Neural progenitor cell (in vitro differentiated cells): Measurements from ENCODE around the genes PRR36, CTXN1 and HNRNPM.

DNA sequence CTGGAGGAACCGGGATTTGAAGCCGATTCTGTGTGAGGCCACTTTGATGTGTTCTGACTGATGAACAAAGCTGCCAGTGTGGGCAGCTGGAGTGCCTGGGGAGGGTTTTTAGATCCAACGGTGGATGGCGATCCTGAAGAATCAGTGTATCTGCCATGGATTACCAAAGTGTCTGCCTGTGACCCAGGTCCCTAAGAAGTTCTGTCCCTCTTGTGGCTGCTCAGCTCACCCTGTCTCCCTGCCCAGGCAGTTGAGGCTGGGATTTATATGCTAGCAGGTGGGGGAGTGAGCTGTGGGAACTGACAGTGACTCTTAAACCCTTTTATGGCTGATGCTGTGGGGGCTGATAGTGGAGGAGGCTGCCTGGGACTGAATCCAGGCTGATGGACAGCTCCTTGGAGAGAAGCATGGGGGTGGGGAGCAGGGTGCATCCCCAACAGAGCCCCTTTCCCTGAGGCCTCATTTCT lies 8.4 kb downstream of the ARHGEF18 start:
- RAMPAGE, long total RNA: no peak

GRCh38 chr19:7618335-7618759 lies 11.0 kb downstream of the XAB2 start:
- RAMPAGE, long total RNA: no peak

- RAMPAGE, long total RNA: no peak
These were observed 1.5 kb upstream of the TRAPPC5 start for GRCh38 chr19:7678741-7680002.

DNA sequence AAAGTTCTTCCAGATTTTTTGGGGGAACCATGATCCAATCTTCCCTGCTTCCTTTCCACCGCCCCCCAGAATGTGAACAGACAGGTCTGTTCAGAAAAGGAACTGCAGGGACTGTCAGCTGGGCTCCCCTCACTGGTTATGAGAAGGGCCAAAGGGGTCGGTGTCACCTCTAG lies 4.6 kb downstream of the TRAPPC5 start:
- RAMPAGE, long total RNA: no peak

DNA sequence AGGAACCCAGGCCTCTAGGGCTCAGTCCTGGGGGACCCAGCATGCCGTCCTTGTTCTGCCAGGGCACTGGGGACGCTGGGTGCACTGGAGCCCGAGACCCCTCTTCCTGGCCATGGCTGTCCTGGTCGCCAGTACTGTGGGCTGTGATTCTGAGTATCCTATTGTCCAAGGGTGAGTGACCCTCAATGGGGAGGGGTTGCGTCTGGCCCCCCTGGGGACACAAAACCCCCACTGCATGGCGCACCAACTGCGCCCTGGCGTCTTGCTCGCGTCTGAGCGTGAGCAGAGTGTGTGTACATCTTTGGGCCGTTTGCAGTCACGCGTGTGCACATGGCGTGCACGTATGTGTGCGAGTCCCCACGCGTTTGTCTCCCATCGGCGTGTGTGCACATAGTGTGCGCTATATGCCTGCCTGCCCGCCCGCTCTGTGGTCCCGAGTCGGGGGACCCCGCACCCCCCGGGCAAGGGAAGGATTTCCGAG lies 24.8 kb downstream of the CLEC4M start:
- RAMPAGE, long total RNA: no peak

DNA sequence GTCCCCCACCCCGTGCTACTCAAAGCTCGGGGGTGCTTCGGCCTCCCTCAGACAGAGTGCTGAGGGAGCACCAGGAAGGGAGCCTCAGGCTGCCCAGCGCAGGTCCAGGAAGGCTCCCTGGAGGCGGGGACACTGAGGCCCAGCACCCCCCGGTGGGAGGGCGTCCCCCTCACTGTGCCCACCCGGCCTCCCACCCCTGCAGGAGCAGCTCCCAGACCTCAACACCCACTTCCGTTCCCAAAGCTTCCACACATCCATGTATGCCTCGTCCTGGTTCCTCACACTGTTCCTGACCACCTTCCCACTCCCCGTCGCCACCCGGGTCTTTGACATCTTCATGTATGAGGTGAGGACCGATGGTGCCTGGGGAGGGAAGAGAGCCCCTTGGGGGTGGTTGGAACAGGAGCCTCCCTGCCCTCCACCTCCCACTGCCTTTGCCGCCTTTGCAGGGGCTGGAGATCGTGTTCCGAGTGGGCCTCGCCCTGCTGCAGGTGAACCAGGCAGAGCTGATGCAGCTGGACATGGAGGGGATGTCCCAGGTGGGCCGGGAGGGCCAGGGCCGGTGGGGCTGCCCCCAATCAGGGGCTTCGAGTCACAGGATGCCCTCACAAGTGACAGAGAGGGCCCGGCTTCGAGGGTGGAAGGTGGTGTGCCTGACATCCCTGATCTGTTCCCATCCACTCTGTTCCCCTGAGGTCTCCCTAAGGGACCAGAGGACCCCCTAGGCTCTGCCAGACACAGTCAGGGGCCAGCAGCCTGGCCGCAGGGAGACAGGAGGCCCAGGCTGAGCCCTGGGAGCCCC lies 21.4 kb downstream of the EVI5L start:
- RAMPAGE, long total RNA: no peak

DNA sequence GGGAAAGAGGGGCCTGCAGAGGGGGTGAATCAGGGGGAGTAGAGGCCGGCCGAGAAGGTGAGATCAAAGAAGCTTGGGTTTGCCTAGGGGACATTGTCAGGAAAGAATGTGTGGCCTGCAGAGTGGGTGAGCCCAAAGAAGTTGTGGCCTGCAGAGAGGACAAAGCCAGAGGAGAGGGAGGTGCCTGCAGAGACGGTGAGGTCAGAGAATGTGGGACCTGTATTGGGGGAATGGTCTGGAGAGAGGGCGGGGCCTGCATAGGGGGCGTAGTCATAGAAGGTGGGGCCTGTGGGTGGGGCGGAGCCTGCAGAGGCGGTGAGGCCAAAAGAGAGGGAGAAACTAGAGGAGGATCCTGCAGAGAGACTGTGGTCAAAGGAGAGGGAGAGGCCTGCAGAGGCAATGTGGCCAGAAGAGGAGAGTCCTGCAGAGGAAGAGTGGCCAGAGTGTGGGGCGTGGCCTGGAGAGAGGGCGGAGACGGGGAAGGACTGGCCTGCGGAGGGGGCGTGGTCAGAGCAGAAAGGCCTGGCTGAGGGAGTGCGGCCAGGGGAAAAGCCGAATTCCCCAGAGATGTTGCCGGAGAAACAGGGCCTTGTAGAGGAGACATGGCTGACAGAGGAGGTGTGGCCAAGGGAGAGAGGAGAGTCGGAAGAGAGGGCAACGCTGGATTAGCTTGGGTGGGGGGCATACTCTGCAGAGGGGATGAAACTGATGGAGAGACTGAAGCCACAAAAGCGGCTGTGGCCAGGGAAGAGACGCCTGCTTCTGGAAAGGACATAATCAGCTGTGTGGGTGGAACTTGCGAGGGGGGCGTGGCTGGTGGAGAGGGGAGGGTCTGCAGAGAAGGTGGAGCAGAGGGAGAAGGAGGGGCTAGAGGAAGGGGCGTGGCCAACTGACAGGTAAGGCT lies 2.7 kb downstream of the PRR36 start:
- RAMPAGE, long total RNA: no peak

- RAMPAGE, long total RNA: no peak
These were observed at the start of gene PRR36 for GRCh38 chr19:7874103-7875330. Gene PRR36 (minus strand): TSS chr19:7874390.

- RAMPAGE, long total RNA: no peak
These were observed at the start of gene CTXN1 for GRCh38 chr19:7925874-7926825. Gene CTXN1 (minus strand): TSS chr19:7926135.

DNA sequence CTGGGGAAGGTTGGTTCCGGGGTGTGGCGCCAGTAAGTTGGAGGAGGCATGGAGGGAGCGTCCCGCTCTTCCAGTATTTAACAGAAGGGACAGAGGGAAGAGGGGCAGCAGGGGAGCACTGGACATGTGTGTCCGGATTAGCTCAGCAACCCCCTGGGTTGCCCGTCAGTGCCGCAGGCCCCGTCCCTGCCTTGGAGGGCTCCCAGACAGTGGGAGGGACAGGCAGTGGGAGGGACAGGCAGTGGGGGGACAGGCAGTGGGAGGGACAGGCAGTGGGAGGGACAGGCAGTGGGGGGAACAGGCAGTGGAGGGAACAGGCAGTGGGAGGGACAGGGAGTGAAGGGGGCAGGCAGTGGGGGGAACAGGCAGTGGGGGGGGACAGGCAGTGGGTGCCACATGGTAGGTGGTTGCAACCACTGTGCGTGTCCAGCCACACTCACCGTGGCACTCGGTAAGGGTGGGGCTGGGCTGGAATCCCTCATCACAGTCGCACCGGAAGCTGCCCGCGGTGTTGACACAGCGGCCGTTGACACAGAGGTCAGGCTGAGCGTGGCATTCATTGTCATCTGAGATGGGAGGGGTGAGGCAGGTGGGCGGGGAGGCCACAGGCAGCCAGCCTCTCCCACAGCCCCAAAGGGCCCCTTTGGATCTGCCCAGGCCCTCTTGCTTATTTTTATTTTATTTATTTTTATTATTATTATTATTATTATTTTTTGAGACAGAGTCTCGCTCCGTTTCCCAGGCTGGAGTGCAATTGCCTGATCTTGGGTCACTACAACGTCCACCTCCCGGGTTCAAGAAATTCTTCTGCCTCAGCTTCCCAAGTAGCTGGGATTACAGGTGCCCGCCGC lies 33.4 kb downstream of the CCL25 start:
- RAMPAGE, long total RNA: no peak

- RAMPAGE, long total RNA: no peak
These were observed 1.4 kb downstream of the CERS4 start for GRCh38 chr19:8210485-8211031.

- RAMPAGE, long total RNA: no peak
These were observed 866 bp downstream of the CD320 start for GRCh38 chr19:8307322-8307661.

- RAMPAGE, long total RNA: no peak
These were observed 991 bp downstream of the RPS28 start for GRCh38 chr19:8322424-8322549.

GRCh38 chr19:8379375-8379790 lies 10.8 kb upstream of the RAB11B start:
- RAMPAGE, long total RNA: no peak

- RAMPAGE, long total RNA: start-site peak on the plus strand at chr19:8444973-8444996, 80 and 463 reads in 2 replicates
These were observed at the start of gene HNRNPM for GRCh38 chr19:8444161-8445330. Gene HNRNPM (plus strand): TSS chr19:8444975.

DNA sequence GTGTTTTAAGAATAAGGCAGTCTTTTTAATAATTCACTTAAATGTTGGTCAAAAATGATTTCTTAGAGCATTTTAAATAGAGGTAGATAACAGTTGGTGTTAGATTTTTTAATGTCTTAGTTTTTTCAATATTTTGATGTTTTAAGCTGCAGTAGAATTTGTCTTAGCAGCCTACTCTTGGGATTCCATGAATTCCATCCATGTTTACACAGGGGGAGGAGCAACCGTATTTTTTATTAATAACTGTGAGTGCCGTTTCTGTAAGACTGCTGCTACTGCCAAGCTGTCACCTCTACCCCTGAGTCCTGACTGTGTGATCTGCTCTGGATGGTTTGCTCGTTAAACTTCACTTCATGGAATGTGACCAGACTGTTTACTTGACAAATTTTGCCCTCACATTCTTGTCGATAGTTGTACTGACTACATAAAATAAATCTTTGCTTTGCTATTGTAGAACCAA lies 15.1 kb downstream of the HNRNPM start:
- RAMPAGE, long total RNA: no peak

DNA sequence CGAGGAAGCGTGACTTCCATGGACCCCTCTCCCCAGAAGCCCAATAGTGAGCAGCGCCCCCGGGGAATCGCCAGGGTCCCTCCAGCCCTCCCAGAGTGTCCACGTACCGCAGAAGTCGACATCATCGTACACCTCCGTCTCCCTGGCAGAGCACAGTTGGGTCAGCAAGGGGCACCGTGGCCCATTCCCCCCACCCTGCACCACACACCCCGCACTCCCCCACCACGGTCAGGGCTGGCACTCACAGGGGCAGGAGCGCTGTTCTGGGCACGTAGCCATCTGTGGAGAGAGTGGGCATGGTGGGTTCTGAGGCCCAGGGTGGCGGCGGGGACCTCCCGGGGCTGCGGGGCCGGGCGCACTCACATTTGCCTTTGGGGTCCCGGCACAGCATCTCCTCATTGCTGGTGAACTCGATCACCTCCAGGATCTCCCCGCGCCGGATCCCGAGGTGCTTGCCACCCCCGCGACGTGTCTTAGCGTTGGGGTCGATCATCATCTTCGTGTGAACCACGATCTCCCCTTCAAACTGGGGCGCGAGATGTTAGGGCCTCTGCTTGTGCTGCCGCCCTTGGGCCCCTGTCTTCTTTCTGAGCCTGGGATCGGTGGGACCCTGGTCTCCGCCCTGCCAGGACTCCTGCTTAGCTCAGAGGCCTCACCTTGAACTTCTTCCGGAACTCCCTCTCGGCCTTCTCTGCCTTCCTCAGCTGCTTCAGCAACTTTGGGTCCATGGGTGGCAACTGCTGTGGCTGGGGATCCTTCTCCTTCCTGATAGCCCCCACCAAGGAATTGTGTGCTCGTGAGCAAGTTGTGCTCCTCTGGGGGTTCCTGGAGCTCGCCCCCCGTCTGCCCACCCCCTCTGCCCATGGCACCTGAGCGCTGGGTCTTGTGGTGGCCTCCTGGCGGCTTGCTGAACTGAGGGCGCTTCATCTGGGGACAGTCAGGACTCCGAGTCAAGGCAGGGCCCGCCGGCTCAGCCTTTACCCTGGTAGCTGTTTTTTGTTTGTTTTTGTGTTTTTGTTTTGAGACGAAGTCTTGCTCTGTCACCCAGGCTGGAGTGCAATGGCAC lies 11.9 kb downstream of the PRAM1 start:
- RAMPAGE, long total RNA: no peak

DNA sequence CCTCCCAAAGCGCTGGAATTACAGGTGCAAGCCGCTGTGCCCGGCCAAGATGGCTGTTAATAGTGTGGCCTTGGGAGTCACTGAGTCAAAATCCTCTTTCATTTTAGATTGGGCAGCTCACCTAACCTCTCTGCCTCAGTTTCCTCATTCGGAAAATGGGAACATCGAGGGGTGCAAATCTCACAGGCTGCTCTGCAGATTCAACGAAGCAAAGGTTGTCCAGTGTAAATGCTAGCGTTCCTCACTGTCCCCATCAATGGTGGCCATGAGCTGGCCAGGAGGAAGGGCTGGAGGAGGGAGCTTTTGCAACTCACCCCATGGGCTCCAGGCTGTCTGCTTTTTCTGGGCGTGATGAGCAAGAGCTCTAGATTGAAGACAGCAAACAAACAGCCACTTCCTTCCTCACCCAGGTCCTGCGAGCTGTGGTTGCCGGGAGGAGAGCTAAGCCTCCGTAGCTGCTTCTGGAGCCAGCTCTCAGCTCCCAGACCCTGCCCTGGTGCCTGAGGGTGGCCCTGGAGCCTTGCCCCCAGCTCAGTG lies 6.4 kb downstream of the MYO1F start:
- RAMPAGE, long total RNA: no peak

DNA sequence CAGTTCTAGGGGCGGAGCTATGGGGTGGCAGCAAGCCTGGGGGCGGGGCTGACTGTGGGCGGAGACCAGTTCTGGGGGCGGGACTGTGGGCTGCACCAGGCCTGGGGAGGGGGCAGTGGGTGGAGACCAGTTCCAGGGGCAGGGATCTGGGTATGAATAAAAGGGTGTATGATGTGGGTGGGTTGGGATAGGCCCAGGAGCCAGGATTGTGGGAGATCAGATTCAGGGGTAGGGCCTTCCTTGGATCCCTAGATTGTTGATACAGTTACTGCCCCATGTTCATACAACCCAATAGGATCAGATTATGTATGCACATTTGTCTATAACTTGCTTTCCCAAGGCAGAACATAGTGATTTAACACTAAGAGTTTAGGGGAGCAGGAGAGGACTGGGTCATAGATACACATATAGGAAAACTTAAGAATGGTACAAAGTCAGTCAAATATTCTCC lies 795 bp downstream of the MBD3L1 start:
- RAMPAGE, long total RNA: no peak

DNA sequence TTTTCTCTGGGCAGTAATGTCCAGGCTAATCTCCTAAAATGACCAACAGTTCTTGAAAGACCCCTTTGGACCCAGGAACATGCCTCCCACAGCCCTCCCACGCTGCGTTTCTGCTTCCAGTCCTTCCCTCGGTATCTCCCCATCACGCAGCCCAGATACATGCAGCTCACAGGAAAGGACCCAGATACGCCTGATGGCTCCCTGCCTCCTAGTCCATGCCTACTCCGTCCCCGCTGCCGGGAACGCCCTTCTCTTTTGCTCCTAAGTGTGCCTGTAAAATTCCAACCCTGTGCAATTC lies 77.5 kb upstream of the OR1M1 start:
- RAMPAGE, long total RNA: no peak